Gallbladder (tissue), 1 donor: ENCODE results near the genes PAPPA and PSMD5.

DNA sequence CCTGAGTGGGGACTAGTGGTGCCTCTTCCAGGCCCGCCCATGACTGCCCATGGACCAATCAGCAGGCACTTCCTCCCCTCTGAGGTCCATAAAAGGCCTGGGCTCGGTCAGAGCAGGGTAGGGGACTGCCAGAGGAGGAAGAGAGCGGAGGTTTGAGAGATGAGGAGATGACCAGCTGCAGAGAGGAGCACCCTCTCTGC lies 267.9 kb upstream of the TNC start:
- PRO-cap, result no peak

GRCh38 chr9:115668883-115669082 lies 484.8 kb upstream of the PAPPA start:
- PRO-cap, result no peak

DNA sequence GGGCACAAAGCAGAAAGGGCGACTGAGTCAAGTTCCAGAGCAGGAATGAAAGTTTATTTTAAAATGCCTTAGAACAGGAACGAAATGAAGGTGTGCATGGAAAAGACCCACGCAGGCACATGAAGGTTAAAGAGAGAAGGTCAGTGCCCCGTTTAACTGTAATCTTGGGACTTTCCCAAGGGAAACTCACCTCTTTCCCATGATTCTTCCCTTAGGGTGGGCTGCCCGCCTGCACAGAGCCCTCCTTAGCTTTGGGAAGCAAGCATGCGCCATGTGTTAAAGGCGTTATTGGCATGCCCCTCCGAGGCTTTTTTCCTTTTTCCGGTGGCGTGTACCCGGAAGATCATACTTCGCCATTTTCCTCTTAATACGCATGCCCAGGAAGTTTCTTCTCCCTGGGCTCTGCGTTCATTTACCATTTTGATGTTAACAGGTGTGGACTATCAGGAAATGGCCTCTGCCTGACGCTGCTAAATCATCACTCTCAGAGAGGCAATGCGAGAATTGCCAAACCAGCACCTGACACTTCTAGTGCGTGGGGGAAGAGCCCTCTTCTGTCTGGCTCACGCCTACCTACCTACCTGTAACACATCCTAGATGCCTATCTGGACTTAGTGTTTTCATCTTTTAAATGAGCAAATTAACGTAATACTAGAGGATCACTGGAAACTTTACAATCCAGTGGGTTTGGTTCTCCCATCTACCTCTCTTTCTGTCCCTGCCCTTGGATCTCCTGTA lies 409.5 kb upstream of the PAPPA start:
- PRO-cap, result no peak

DNA sequence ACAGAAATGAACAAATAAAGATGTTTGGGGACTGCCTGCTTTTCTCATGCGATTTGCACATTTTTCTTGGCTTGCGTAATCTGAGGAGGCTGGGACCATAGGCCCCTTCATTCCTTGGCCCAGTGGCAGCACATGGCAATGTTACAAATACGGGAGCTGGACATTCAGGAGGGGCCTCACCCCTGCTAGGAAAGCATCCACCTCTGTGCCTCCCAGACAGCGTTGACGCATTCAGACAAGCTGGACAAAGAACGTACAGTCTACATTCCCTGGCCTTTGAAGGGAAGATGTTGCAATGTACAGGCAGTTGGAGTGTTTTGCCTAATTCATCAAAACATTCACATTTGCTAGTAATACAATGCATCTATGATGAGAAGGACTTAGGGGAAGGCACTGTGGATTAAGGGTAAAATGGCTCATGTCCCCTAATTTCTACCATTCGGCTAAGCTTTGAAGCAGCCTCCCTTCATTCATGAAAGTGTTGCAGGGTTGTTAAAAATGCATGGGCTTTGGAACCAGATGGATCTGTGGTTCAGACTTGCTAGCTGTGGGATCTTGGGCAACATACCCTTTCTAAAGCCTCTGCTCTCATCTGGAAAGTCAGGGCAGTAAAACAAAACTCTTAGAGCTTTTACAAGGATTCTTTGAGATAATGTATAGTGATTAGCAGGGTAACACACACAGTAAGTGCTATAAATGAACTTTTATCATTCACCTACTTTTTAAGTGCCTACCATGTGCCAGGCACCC lies 208.9 kb upstream of the PAPPA start:
- PRO-cap, result no peak

DNA sequence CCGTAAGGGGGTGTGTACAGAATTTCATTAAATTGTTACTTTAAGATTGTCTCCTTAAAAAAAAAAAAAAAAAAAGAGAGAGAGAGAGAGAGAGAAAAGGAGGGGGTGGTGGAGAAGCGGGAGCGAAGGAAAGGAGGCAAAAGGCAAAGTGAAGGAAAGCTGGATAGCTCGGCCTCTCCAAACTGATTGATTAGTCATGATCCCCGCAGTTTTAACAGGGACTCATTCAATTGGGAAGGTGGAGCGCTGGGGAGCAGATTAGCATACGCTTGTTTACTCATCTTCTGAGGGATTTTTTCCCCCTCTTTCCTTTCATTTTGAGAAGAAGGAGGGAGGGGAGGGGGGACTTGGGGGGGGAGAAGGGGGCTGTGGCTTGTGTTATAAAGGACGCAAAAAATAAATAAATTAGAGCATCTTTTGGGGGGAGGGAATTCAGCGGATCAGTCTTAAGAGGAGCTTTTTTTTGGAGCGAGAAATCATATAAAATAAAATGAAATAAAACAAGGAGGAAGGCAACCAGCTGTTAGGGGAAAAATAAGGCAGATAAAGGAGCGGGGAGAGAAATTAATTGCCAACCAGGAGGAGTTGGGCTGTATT lies at the start of gene PAPPA:
TSS of gene PAPPA (plus strand) at position 408 of the 597 bp plus-strand sequence.
- PRO-cap, result bidirectional peak, plus-strand start at position 139 of the sequence, minus-strand start at position 150 of the sequence; bidirectional peak, plus-strand start at position 225 of the sequence, minus-strand start at position 184 of the sequence

DNA sequence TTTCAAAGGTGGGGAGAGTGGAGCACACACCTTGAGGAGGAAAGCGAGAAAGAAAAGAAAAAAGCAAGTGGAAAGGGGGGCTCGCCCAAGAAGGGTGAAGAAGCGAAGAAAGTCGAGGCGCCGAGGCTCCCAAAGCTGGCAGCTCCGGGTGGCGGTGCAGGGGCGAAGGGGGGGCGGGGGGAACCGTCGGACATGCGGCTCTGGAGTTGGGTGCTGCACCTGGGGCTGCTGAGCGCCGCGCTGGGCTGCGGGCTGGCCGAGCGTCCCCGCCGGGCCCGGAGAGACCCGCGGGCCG lies 337 bp downstream of the PAPPA start:
- PRO-cap, result no peak

DNA sequence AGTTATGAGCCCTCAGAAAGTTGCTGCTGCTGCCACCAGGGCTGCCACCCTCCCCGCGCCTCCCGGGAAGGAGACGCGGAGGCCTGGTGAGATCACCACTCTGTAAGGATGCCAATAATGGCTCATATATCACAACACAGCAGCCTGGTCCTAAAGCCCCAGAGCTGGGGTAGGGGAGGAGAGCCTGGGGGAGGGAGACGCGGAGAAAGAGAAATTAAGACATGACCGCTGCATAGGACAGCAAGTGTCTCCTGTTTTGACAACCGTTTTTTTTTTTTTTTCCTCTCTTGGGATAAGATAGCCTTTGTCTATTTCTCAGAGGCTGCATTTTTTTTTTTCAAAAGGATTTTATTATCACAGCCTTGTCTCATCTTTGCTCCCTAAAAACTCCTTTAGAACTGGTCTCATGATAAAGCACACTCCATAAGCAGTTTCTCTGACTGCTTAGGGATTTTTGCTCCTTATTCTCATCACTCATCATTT lies 211.7 kb downstream of the PAPPA start:
- PRO-cap, result bidirectional peak, plus-strand start at position 178 of the sequence, minus-strand start at position 61 of the sequence

DNA sequence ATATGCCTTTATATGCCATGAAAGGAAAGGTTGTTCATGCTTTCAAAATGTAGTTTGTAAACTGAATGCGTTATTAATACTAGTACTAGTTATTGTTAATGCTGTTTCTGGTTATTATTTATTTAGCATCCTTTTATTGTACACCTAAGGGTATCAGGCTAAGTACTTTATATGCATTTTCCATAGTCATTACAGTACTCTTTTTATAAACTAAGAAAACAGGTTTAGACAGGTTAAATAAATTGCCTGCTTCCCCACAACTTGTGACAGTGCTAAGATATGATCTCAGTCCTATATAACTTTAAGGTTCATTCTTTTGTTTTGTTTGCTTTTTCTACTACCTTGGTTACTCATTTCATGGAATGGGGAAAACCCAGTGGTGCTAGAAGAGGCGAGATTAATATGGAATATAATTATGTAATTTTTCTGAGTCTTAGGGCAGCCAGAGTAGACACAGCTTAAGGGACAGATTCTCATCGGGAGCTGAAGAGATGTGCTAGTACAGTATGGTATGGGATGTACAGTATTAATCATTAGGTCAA lies 6.0 kb downstream of the TRIM32 start:
- PRO-cap, result no peak

DNA sequence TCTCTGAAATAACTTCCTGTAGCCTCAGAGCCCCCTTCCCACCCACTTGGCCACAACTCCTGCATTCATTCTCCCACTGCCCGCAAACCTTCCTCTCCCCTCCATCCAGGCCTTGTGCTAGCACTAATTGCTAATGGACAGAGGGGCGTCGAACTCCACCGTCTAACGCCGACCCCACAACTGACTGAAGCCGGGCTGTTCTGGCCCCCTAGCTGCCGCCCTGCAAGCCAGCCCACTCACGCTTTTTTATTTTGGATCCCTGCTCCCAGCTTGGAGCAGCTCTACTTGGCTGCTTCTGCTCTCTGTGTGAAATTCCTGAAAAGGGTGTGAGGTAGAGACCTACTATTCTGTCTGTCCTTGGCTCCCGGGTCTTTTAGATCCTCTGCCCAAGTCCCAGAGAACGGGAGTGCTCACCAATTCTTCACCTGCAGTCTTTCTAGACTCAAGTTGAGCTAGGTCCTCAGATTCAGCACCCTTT lies 737 bp upstream of the ASTN2 start:
- PRO-cap, result no peak

- PRO-cap, result no peak
These were observed 59.7 kb upstream of the TLR4 start for GRCh38 chr9:117644624-117644823.

DNA sequence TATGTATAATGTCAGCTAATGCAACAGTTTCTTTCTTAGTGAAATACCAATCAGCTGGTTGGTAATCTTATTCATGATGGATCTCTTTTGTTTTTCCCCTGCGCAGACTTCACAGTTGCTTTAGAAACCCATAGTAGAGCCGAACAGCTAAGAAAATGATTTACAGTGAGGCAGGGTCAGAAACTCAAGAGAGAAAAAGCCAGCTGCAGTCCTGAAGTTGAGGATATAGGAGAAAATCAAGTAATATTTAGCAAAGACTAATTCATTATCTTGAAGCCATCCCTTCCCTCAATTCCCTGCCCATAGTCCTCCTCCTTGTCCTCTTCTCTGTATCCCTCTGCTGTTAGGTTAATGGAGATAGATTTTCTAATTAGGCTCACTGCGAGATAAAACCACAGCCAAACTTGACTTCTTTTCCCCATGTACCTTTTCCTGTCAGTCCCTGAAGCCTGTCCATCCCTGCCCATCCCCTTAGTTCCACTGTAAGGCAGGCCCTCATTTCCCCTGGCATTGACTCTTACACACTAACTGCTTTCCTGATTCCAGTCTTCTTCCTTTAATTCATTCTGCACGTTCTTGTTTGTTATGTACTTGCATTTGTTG lies 1.1 kb downstream of the TLR4 start:
- PRO-cap, result no peak

GRCh38 chr9:118643104-118643694 lies 726.0 kb downstream of the BRINP1 start:
- PRO-cap, result no peak

- PRO-cap, result no peak
These were observed 560.0 kb downstream of the BRINP1 start for GRCh38 chr9:118808927-118810019.

GRCh38 chr9:119168917-119170019 lies 200.0 kb downstream of the BRINP1 start:
- PRO-cap, result no peak

- PRO-cap, result no peak
These were observed 257.5 kb upstream of the BRINP1 start for GRCh38 chr9:119626696-119627122.

DNA sequence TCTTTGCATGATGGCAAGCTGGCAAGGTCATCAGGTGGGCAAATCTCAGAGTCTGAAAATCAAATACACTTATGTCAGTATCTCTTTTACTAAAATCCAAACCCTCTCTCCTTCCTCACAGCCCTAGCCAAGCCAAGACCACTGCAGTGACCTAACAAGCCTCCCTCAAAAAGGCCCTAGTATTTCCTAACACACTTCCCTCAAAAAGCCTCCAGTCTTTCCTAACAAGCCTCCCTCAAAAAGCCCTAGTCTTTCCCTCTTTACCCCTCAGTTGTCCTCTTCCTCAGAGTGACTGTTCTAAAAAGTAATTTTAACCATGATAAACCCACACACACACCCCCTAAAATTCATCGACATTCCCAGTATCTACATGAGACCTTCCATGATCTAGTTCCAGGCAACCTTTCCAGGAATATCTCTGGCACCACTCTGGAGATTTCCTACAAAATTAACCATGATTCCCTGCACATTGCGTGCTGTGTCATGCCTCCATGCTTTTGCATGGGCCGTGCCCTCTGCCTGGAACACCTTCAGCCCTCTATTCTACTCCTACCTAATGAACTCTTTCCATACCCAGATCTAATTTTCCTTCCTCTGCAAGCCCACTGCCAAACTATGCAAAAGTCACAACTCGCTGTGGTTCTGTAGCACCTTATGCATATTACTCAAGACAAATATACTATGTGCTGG lies 139.9 kb downstream of the CDK5RAP2 start:
- PRO-cap, result no peak

- PRO-cap, result bidirectional peak, plus-strand start at chr9:120584336, minus-strand start at chr9:120584193
These were observed 4.0 kb upstream of the CDK5RAP2 start for GRCh38 chr9:120583850-120584559.

- PRO-cap, result no peak
These were observed 1.2 kb upstream of the MEGF9 start for GRCh38 chr9:120715306-120715947.

GRCh38 chr9:120842616-120843575 lies at the start of gene PSMD5:
Gene PSMD5, minus strand, starts transcription at chr9:120842922.
- PRO-cap, result bidirectional peak, plus-strand start at chr9:120843245, minus-strand start at chr9:120842922

DNA sequence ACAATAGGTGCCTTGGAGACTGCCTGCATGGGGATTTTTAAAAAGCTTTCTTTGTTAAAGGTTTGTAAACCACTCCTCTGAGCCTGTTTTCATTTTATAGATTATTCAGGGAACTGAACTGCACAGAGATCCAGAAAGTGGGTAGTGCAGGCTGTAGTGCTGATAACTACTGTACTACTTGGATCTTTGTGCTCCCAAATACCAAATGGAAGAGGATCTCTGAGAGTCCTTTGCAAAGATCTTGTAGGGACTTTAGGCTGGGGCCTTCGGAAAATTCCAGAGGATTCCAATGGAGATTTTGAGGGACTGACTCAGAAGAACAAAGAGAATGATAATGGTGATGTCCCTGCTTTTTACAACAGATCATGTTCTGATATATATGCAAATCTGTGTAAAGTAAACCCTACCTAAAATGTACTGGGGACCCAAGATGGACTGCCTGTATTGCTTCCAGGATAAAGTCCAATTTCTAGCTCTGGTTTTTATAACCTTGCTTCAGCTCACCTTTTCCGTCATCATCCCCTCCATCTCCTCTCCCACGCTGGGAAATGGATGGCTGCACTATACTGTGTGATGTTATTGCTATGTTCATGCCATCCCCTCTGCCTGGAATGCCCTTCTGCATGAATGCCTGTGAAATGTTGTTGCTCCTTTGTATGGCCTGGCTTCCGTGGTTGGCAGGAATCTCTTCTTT lies 9.6 kb upstream of the PSMD5 start:
- PRO-cap, result no peak